ENCODE measurements around the genes EIF4ENIF1 and RFPL3.

DNA sequence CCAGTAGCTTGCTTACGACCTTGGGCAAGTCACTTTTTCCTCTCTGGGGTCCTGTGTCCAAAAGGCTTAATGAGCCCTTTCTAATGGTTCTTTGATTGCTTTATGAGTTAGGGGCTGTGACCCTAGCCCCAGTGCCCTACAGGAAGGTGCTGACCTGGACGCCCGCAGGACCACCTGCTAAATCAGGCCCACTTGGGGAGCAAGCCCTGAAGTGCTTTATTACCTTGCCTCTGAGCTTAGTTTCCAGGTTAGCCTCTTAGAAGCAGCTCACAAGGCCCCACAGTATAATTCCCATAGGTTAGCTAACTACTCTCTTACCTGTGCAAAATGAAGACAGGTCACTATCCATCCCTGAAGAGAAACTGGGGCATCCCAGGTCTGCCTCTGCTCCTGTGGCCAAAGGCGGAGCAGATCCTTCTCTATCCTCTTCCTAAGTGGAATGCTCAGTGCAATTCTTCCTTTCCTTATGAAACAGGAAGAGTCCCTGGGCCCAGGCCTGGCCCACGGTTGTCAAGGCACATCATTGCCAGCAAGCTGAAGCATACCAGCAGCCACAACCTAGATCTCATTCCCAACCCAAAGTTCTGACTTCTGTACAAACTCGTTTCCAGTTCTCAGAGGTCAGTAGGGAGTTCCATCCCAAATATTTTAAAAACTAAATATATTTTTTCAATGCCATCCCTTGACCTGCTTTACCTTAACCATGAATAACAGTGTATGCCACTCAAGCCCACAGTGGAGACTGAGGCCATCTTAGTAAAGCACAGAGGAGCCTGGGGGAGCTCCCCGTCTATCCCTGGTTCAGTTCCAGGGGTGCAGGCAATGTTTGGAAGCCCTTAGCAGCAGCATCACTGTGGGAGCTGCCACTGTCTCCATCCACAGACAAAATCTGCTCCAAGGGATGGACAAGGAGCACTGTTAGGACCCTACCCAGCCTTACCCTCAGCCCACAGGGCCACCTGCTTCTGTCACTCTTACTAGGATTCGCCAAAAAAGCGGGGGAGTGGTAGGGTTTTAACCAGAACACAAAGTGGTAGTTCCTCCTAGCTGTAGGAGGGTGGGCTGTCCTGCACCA, 10.0 kb downstream of the PIK3IP1 start:
- PRO-cap, 2 experiments: no peak in any of the 2 experiments

GRCh38 chr22:31283051-31283587, 9.2 kb downstream of the PIK3IP1 start:
- PRO-cap, 2 experiments: no peak in any of the 2 experiments

GRCh38 chr22:31313152-31313824, 21.0 kb upstream of the PIK3IP1 start:
- PRO-cap, 2 experiments: peak in 1 of 2 experiments; most common plus-strand start chr22:31313561 (in 1)

DNA sequence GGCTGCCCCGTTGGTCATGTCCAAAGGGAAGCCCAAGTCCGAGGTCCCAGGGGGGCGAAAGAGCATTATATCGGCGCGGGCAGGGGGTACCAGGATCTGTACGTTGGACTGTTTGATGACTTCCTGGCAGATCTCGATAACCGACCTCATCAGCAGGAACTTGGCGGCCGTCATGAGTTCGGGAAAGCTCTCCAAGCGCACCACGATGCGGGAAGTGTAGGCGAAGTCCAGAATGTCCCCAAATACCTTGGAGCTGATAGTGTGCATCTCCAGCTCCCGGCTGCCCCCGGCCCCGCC, 1.2 kb downstream of the PATZ1 start:
- PRO-cap, 2 experiments: peak in 1 of 2 experiments; most common plus-strand start position 173 of the sequence (in 1); most common minus-strand start position 135 of the sequence (in 1)

DNA sequence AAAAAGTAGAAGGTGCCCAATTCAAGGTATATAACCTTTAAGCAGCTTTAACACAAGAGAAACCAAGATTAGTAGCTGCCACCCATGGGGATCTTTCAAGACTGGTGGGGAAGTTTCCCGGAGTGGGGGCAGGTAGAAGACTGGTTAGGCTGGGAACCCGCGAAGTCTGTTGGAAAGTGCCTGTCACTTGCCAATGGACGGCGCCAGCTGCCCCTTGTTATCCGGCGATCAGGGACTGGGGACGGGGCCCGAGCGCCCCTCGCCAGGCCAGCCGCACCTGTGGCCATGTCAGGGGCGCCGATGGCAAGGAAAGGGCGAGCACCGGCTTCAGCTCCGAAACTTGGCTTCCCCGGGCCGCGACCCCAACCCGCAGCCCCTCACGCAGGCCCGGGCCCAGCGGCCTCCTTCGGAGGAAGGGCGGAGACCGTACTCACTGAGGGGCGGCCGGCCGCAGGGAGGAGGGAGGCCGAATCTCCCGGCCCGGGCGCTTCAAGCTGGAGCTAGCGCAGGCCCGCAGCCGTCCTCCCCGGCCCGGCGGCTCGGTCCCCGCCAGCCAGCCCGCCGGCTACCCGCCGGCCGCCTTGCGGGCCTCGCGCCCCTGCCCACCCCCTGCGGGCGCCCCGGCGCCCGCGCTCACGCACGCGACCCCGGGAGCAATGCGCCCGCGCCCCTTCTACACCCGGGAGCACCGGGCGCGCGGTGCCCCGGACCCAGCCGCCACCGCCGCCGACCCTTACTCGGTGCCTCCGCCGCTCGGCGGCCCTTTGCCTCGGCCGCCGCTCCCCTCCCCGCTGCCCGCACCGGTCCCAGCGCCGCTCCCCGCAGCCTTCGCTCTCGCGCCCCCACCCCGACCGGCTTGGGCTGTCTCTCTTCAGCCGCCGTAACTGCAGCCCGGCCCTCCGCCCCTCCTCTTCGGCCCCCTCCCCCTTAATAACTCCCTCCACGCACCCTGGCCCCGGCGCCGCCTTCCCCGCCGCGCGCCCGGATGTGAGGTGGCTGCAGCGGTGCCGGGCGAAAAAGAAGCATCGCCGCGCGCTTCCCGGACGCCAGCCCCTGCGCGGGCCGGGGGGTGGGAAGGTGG, at the start of gene EIF4ENIF1:
TSS of gene EIF4ENIF1 (minus strand) at position 886 of the 1,081 bp plus-strand sequence.
- PRO-cap, 2 experiments: peak in 2 of 2 experiments; most common minus-strand start position 853 of the sequence (in 2)

- PRO-cap, 2 experiments: no peak in any of the 2 experiments
Measured at GRCh38 chr22:31870781-31871271, 73.5 kb upstream of the YWHAH start.

- PRO-cap, 2 experiments: peak in 1 of 2 experiments; most common plus-strand start chr22:31944072 (in 1); most common minus-strand start chr22:31943993 (in 1)
Measured at GRCh38 chr22:31943729-31944180, 580 bp upstream of the YWHAH start.

DNA sequence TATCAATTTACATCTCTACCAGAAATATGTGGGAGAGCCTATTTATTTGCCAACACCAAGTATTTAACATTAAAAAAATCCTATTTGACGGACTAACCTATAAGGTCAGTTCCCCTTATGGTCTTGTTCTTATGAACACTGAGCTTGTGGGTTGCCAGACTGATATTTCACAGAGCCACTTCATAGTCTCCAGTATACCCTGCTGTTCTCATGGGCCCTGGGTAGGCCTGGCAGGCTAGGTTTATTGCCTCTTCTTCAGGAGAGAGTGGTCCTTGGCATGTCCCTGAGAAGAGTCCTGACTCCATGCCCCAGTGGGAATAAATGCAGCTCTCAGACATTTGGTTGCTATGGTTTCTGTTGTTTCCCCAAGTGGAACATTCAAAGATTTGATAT, 15.6 kb downstream of the SLC5A1 start:
- PRO-cap, 2 experiments: no peak in any of the 2 experiments

- PRO-cap, 2 experiments: no peak in any of the 2 experiments
Measured at GRCh38 chr22:32357661-32357968, at the start of gene RFPL3. TSS of gene RFPL3 (plus strand) at chr22:32357867.

DNA sequence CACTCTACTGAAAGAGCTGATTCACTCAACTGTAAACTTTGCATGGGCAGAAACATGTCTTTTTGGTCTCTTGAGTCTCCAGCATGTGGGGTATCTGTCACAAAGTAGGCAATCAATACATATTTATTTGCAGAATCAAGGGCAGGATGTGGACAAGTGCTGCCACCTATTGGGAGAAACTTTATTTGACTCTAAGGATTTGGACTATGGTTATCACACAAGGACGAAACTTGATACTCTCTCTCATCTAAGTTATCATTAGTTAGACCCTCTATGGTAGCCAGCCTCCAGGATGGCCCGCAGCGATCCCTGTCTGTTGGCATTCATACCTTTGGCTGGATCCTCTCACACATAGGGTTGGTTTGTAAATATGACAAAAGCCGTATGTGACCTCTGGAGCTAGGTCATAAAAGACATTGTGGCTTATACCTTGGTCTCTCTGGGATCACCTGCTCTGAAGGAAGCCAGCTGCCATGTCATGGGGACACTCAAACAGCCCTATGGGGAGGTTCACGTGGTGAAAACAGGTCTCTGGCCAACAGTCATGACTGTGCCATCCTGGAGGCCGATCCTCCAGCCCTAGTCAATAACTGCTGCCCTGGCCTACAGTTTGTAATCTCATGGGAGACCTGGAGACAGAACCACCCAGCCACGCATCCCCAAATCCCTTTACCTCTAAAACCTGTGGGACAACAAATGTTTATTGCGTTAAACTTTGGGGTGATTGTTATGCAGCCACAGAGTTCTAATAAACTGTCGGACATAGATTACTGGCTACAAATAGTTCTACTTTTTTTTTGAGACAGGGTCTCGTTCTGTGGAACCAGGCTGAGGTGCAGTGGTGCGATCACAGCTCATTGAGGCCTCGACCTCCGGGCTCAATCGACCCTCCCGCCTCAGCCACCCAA, 1.0 kb upstream of the FBXO7 start:
- PRO-cap, 2 experiments: no peak in any of the 2 experiments

GRCh38 chr22:32477474-32478448, 3.1 kb downstream of the FBXO7 start:
- PRO-cap, 2 experiments: no peak in any of the 2 experiments

GRCh38 chr22:32494639-32495525, 20.3 kb downstream of the FBXO7 start:
- PRO-cap, 2 experiments: no peak in any of the 2 experiments

- PRO-cap, 2 experiments: peak in 1 of 2 experiments; most common minus-strand start chr22:32555520 (in 1)
Measured at GRCh38 chr22:32555235-32555770, 80.7 kb downstream of the FBXO7 start.

DNA sequence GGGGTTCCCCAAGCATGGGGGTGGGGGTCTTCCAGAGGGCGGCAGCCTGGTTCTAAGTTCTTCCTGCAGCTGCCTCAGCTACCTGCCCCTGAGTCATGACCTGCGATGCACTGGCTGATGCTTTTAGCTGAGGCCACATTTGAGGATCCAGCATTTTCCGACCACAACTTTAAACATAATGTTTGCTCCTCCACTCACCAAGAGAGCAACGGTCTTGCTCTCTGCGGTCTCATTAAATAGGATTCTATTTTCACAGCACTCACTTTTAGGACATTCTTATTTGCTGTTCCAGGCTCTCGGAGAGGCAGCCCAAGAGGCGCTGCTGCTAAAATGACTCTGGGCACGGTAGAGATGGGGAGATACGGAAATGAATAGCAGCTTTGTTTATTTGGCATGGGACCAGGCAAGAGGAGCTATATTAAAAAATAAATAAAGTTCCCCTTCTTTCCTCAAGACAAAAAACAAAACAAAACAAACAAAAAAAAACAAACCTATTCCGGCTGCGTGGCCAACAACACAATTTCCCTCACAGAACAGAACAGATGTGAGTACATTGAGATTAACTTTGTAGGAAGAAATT, 100.9 kb downstream of the FBXO7 start:
- PRO-cap, 2 experiments: no peak in any of the 2 experiments

- PRO-cap, 2 experiments: no peak in any of the 2 experiments
Measured at GRCh38 chr22:32583740-32584572, 109.3 kb downstream of the FBXO7 start.

GRCh38 chr22:32591577-32592043, 117.0 kb downstream of the FBXO7 start:
- PRO-cap, 2 experiments: no peak in any of the 2 experiments

- PRO-cap, 2 experiments: peak in 2 of 2 experiments; most common plus-strand start chr22:32644550 (in 2); most common minus-strand start chr22:32644408 (in 1)
Measured at GRCh38 chr22:32644157-32645280, 157.0 kb upstream of the TIMP3 start.

GRCh38 chr22:32680113-32680636, 121.3 kb upstream of the TIMP3 start:
- PRO-cap, 2 experiments: no peak in any of the 2 experiments

DNA sequence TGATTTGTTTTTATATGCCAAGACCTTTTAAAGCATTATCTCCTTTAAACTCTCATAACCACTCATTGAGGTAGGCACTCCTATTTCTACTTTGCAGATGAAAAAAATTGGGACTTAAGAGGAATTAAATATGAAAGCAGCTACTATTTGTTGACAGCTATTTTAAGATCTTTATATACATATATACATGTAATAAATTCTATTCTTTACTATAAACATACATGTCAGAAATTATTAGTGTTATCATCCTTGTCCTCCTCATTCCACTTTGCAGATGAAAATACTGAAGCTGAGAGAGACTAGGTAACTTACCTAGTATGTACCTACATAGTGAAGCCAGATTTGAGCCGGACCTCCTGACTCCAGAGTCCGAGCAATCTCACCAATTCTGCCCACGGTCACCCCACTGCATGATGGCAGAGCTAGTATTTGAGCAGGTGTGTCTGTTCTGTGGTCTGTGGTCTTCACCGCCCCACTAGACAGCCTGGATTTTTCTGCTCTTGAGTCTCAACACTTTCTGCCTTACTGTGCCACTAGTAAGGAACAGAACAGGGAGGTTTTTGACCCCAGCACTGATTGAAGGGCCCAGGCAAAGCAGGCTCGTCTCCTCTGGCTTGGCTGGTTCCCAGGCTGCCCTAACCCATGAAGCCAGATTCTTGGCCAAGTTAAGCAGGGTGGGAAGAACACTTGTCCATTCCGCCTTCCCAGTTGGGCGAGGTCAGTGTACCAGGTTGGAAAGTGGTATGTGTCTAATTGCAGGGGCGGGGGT, 14.1 kb downstream of the TIMP3 start:
- PRO-cap, 2 experiments: no peak in any of the 2 experiments

GRCh38 chr22:32816824-32818005, 15.7 kb downstream of the TIMP3 start:
- PRO-cap, 2 experiments: no peak in any of the 2 experiments